Cardiac atrium fibroblast (primary cell): ENCODE measurements around a stretch of chr12.

GRCh38 chr12:123109292-123109872 is 41.5 kb downstream of the PITPNM2 start:
- RAMPAGE, long total RNA, result no peak

- RAMPAGE, long total RNA, result no peak
Measured at GRCh38 chr12:123114146-123114662, 36.7 kb downstream of the PITPNM2 start.

GRCh38 chr12:123118462-123119166 is 32.3 kb downstream of the PITPNM2 start:
- RAMPAGE, long total RNA, result no peak

DNA sequence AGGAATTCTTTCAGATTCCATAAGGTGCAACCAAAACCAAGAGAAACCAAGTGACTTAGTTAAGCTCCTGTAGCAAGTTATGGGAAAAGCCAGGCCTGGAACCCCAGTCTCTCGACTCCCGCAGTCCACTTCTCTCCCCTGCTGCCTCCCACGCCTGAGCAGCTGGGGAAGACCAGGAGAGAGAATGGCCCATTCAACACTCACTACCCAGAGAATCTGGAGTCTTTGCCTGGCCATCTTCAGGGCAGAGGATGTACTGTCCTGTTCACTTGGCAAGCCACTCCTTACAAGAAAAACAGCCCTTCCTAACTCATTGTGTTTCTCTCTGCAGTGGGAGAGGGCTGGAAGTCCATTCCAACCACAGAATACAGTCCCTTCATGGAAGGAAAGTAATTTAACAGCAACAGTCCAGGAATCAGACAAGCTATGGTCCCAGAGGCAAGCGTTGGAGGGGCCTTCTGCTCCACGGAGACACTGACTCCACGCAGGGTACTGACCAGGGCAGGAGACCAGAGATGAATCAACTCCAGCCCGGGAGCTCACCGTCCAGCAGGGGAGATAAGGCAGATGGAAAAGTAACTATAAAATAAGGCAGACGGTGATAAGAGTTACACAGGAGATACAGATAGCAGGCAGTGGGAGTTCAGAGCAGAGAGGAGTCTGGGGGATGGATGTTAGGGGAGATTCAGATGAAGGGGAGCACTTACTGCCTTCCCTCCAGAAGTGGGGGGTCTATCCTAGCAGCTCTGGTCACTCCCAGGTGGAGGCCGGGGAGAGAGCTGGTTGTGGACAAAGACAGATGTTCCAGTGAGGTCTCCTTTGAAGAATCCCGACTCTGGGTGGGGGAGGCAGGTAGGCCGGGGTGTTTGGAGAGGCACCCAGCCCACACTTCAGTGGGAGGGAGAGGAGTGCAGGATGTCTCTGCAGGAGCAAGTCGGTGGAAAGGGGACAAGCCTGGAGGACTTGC is 1.5 kb downstream of the PITPNM2 start:
- RAMPAGE, long total RNA, result no peak

DNA sequence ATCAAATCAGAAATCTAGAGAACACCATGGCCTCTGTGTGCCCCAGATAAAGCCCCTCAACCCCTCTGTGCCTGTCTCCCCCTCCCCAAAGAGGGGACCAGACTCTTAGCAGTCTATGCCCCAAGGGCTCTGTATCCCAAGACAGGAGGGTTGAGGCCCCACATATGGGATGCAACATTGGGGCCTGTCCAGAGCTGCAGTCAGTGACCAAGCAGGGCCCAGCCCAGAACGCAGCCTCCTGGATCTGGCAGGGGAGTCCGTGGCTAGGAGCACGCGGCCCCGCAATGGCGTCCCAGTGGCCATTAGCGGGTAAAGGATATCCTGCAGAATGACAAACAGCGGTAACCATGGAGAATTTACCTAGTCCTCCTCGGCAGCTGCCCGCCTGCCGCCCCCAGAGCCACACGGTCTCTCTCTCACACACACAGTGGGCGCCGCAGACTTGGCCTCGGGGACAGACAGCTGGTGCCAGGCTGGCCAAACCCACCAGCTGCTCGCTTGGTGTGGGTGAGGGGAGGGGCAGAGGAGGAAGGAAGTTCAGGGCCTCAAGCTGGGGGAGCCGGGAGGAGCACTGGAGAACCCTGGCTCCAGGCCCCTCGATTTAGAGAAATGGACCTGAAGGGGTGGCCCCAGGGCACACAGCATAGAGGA is 3.7 kb downstream of the CDK2AP1 start:
- RAMPAGE, long total RNA, result no peak

- RAMPAGE, long total RNA, result no peak
Measured at GRCh38 chr12:123270992-123271436, 642 bp downstream of the CDK2AP1 start.

DNA sequence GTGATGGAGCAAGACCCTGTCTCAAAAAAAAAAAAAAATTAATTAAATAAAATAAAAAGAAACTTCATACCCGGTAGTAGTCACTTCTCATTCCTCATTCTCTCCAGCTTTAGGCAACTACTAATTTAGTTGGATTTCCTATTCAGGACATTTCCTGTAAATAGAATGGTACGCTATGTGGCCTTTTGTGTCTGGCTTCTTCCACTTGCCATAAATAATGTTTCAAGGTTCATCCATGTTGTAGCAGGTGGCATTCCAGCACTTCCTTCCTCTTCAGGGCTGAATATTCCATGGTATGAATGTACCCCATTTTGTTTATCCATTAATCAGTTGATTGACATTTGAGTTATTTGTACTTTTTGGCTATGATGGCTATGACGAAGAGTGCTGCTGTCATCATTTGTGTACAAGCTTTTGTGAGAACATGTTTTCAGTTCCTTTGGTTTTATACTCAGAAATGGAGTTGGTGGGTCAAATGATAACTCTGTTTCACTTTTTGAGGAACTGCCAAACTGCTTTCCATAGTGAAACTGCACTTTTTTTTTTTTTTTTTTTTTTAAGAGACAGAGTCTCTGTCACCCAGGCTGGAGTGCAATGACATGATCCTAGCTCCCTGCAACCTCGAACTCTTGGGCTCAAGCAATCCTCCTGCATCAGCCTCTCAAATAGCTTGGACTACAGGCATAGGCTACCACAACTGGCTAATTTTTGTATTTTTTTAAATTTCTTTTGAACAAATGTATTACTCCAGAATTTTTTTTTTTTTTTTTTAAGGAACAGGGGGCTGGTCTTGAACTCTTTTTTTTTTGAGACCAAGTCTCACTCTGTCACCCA is 6.6 kb upstream of the CDK2AP1 start:
- RAMPAGE, long total RNA, result no peak

GRCh38 chr12:123305123-123305562 is 33.5 kb upstream of the CDK2AP1 start:
- RAMPAGE, long total RNA, result no peak

DNA sequence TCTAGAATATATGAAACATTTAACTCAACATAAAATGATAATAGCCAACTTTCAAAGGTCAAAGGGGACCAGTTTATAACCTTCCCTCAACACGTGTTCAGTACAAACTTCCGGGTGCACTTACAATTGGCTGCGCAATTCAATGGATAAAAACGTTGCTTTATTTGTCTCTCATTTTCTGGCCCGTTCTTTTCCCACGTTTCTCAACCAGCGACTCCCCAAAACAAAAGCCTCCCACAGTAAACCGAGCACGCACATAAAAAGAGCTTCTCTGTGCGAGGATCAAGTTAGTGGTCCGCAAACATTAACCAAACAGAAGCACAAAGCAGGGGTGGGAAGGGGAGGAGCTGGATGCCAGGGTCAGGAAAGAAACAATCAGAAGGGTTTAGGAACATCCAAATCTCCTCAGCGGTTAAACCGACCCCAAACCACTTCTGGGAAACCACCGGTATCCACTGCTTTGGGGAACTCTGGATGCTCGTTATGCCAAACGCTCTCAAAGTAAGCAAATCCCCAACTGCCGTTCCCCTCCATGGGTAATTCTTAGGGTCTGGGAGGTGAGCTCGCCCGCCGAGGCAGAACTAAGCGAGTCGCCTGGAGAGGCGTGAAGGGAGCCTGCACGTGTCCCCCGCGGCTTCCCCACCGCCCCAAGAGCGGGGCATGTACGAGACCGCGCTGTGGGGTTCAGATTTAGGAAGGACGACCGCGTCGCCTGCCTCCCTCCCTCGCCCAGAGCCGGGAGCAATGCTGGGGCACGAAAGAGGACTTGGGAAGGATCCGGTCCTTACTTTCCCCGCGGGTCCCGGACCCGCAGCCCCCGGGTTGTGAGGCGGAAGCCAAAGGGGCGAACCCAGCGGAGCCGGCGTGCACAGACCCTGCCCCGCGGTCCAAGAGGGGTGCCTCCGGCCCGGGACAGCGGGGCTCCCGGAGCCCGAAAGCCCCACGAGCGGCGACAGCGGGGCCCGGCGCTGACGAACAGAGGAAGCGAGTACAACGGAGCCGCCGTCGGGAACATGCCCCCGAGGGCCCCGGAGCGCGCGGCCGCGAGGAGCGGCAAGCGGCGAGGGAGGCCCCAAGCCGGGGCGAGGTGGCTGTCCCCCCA is 789 bp downstream of the SBNO1 start:
- RAMPAGE, long total RNA, result no peak

DNA sequence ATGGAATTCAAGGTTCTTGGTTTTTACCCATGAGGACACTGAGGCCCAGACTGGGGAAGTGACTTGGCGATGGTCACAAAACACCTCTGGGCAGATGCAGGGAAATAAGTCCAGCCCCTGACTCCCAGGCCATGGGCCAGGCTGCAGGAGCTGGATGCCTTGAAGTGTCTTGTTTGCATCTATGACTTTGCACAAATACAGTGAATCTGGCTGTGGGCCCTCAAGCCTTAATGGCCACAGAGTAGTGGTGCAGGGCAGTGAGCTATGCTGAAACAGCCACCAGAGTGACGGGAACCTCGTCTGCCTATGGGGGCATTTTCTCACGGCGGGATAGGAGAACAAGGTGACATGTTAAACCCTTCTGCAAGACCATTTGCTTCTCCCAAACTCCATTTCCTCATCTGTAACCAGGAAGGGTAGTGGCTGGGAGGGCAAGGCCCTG is 3.9 kb downstream of the KMT5A start:
- RAMPAGE, long total RNA, result no peak

GRCh38 chr12:123394793-123395439 is 11.0 kb downstream of the KMT5A start:
- RAMPAGE, long total RNA, result no peak

GRCh38 chr12:123395948-123396669 is 12.2 kb downstream of the KMT5A start:
- RAMPAGE, long total RNA, result no peak

- RAMPAGE, long total RNA, result no peak
Measured at GRCh38 chr12:123444616-123445003, 8.1 kb upstream of the RILPL2 start.

DNA sequence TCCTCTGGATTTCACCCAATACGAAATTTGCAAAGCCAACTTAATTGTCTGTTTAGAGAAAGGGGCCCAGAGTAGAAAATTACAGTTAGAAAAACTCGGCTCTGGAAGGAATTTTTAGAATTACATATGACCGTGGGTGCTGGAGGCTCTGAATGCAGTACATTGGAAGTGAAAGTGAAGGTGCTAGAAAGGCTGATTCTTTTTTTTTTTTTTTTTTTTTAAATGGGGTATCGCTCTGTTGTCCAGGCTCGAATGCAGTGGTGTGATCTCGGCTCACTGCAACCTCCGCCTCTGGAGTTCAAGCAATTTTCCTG is 22.0 kb downstream of the SNRNP35 start:
- RAMPAGE, long total RNA, result no peak

DNA sequence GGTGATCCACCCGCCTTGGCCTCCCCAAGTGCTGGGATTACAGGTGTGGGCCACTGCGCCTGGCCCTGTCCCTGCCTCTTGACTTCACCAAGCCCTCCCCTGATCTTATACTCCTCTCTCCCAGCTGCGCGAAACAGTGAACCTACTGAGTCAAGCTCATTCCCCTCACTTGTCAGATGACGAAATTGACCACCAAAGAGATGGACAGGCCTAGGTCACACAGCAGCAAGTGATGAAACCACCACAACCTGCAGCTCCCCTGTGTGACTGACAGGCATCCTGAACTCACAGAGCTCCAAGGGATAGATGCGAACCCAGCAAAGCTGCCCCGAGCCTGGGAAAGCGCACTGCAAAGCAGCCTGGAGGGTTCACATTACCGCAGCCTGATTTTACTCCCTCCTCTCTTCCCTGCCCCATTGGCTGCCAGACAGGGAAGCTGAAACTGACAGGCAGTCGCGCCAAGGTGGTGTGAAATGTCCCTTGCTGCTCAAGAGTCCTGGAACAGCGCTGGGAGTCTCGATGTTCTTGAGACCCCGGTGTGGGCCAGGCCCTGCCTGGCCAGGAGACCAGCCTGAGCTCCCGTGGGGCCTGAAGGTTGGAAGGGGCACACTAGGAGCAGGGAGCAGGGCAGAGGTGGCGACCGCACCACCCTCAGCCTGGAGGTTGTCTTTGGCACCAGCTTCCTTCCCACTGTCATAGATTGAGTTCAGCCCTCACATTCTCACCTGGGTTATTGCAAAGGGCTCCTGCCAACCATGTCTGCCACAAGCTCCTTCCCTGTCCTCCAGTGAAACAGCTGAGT is 36.3 kb downstream of the SNRNP35 start:
- RAMPAGE, long total RNA, result no peak

- RAMPAGE, long total RNA, result no peak
Measured at GRCh38 chr12:123619270-123619770, 14.2 kb downstream of the EIF2B1 start.

DNA sequence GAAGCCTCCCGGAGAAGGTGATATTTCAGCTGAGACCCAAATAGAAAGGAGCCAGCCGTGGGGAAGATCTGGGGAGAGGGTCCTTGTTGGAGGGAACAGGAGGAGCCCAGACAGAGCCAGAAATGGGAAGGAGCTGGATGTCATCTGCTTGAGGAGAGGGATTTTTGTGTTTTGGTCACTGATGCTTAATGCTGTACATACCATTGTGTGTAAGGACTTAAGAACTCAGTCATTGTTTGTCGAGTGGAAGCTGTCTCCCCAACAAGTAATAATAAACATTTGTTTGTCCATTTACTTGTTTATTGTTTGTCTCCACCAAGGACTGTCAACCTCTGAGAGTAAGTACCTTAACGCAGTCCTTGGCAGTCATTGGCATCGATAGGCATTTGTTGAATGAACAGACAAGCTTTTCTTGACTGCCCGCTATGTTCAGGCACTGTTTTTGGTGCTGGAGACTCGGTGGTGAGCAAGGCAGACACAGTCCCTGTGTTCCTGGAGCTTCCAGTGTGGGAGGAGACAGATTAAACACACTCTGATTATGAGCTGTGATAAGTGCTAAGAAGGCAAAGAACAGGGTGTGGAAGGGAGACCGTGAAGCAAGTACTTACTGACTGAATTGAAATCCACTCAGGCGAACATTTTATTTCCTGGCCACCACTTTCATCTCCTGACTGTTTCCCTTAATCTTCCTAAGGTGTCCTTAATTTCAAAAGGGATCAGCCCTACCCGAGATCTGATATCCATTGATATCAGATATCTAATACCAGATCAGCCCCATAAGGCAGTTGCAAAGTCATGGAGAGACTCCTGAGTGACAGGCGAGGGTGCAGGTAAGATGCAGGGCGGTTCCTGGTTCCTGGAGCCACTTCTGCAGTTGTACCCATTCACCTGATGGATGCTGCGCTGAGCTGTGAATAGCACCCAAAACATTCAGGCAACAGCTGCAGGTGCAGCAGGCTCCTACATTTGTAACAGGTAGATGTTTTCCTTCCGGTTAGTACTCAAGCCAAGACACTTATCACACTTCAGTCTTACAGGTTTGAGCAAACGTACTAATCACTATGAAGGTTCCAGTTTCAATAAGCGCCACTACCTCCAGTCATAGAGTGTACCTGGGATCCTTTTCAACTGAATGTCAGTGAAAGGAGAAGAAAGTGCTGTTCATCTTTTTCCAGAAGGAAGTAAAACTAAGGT is 1.4 kb downstream of the ATP6V0A2 start:
- RAMPAGE, long total RNA, result no peak

- RAMPAGE, long total RNA, result no peak
Measured at GRCh38 chr12:123750901-123751370, 11.2 kb upstream of the DNAH10 start.

- RAMPAGE, long total RNA, result no peak
Measured at GRCh38 chr12:123934868-123935420, 37.7 kb downstream of the CCDC92 start.

DNA sequence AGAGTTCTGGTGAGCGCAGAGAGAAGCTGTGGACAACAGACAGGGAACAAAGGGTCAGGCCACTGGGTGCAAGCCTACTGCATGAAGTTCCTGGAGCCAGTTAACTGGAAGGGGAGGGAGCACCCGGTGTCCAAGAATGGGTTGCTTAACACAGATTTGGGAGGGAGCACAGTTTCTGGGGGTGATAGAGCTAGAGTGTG is 30.9 kb downstream of the ZNF664 start:
- RAMPAGE, long total RNA, result no peak